WTC11 (cell line): ENCODE measurements around a stretch of chr14.

DNA sequence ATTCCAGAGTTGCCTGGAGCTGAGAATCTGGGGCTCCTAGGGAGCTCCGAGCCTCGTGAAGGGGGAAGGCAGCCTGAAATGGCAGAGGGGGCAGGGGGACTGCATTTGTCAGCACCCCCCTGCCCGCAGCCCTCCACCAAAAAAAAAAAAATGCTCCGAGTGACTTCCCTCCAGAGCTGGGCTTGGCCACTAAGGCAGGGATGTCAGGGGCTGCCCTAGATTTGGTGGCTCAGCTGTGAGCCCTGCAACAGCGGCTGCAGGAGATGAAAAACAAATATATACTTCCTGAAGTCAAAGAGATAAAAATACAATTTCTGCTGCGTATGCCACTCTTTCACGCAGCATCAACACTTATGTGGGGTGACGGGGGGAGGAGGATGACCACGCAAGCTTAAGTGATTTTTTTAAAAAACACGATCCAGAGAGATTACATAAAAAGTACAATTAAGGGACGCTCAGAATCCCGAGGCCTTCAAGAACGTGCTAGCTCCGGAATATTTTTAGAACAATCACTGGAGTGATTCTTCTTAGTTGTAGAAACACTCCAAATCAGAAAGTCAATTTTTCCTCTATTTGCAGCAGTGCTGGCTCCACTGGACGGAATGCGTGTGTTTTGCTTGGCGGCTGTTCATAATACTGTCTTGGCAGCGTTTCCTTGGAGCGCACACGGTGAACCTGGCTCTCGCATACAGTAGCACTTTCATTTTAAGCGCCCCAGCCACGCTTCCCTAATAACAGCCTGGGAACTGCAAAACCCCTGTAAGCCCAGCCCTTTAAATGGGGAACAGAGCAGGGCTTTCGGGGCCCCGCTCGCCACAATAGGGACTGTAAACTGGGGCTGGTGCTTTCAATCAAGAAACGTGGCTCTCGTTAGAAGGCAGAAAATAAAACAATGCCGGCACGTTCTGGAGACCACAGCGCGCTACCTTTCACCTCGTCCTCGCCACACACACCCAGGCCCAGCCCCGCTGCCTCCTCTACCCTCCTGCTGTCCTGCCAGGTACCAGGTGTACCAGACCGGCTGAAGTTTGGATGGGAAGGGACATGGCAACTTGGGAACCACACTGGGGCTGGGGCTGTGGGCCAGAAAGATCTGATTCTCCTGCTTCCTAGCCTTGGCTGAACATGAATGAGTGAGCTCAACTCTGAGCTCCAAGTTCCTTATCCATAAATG is 80.0 kb downstream of the BCL11B start:
- PRO-cap: no peak

DNA sequence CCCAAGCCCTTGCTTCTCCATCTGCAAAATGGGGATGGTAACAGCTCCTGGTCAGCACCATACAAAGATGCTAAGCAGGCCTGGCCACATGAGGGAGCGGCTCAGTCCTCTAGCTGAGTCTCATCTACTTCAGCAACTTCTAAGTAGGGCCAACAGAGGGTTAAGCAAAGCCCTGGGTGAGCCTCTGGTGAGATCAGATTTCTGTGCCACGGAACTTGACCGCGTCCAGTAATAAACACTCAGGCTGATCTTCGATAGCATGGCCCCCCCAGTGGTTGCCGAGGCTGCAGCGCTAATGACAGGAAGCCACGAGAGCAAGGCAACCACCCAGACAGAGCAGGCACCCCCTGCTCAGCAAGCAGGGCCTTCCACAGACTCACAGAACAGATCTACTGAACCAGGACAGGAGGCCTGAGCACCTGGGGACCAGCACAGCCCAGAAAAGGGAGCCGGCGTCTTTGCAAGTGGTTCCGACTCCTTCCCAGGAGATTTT is 42.4 kb downstream of the BCL11B start:
- PRO-cap: no peak

- PRO-cap: no peak
These were observed 39.3 kb downstream of the BCL11B start for GRCh38 chr14:99232580-99233180.

GRCh38 chr14:99240995-99241693 is 30.9 kb downstream of the BCL11B start:
- PRO-cap: no peak

DNA sequence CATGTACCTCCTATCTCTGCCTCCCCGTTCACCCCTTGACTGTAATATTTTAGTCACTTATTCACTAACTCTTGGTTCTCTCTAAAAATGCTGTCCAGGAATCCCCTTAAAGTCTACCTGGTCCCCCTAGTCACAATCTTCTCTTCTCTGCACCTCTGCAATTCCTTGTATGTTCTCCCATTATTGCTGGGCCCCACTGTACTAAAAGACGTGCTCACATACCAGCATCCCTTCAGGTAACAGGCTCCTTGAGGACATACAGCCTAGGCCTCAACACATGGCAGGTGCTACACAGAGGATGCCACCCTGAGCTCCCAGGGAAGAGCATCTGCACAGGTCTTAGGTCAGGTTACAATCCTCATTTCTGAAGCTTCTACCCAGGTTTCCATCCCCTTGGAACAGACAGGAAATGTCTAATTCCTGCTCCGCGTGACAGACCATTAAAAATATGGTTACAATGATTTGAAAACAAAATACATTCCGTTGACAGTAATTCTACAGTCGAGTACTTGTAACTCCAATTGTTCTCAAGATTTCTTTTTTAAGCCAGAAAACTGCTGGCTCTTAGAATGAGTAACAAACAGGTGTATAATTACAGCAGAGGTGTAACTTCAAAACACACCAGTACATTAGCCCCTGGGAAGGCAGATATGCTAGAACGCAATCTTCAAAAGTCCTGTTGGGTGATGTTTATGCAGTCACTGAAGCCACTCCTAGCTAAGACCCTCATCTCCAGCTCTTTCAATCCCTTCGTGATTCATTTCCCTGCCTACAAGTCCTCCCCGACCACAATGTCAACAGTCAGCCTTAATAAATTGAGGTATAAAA is 11.8 kb downstream of the SETD3 start:
- PRO-cap: no peak

GRCh38 chr14:99511461-99512576 is 30.6 kb downstream of the CCNK start:
- PRO-cap: no peak

- PRO-cap: no peak
These were observed 58.9 kb downstream of the CCDC85C start for GRCh38 chr14:99544896-99545657.

DNA sequence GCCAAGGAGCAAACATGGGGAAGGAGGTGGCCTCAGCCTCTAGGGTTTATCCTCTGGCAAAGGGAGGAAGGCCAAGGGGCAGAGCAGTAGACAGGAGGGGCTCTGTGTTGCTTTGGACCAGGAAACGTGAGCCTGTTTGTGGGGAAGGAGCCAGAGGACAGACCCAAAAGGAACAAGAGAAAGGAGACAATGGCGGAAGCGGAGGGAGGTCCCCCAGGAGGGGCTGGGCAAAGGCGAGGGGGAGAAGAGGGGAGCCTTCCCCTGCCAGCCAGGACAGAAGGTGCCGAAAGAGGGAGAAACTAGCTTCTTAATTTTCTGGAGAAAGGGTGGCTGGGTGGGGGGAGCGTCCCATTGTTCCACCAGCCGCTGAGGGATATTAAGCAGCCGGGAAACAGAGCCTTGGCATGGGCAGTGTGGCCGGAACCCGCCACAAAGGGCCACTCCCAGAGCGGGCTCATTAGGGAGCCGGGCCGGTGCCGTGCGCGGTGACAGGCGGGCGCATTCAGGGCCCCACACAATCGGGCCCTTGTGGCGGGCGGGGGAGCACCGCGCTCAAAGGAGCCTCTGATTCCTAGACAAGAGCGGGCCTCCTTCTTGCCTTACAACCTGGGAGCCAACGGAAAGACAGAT is 11.2 kb downstream of the CCDC85C start:
- PRO-cap: no peak

DNA sequence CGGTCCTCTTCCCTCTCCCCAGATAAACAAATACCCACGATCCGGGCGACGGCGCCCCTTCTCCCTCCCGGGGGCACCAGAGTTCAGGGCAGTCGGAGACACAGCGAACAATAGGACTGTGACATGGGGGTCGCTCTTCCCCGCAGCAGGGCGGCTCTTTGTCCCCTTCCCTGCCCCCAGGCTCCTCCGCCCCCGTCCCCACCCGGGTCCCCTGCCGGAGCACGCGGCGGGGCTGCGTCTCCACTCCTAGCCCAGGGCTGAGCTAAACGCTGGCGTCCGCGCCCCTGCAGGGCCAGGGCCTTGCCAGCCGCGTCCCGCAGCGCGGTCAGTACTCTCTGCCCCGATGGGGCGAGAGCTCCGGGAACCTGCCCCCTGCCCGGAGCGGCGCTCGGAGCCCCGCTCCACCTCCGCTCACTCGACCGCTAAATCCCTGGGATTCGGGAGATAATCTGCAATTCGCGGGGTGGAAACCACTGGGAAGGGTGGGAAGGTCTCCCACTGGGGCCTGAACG is 767 bp upstream of the CCDC85C start:
- PRO-cap: bidirectional peak, plus-strand start at position 328 of the sequence, minus-strand start at position 264 of the sequence

DNA sequence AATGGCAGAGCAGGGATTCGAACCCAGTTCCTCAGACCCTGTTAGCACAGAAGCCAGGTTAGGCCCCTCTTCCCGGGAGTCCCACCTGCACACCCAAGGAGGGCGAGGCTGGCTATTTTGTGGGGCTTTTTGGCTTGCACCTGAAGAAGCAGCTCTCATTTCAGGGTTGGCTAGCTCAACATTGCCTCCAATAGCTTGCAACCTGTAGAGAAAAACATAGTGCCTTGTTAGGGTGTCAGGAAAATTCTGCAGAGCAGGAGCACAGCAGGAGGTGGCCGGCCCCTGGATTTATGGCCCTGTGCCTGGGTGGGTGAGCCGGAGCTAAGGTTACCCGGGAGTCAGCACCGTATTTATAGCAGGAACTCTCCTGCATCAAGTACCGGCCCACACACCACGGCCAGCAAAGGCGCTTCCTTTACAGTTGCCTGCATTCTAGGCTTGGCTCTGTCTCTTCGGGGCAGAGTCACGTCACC is 52.9 kb upstream of the EML1 start:
- PRO-cap: no peak

DNA sequence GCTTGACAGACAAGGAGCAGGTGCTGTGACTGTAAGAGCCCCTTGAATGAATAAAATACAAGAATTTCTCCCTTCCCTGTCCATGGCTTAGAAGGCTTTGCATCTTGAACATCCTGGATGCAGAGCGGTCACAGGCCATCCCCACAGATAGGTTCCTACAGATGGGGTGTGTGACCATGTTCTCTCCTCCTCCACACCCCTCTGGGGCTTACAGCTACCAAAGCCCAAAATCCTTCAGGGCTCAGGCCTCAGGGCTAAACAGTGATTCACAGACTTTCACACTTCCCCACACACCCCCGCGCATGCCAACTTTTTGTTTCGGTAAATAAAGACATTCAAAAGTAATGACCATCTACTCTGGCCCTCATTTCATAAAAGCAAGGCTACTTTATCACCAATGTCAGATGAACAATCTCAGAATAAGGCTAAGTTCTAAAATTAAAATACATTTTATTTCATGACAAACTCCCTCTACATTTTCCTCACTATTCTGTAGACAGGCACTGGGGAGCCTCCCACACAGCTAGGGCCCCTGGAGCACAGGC is 20.3 kb upstream of the EML1 start:
- PRO-cap: no peak

GRCh38 chr14:99946904-99947449 is 118.2 kb upstream of the EVL start:
- PRO-cap: no peak

DNA sequence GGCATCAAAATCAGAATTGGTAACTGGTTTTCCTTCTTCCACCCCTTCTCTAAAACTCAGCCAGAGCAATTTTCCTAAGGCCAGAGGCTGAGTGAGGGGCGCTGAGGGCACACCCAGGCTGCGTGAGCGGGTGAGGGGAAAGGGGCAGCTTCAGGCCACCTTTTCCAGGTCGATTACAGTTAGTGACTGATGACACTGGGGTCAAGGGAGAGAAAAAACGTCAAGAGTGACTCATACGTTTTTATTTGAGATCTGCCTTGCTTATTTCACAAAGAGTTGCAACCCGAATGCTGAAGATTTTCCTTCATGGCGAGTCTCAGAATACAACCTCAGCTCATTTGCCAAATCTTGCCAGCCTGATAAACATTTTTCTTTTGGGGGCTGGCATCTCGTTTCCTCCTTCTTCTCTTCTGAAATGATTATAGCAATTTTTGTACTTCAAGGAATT is 46.7 kb upstream of the EVL start:
- PRO-cap: no peak

GRCh38 chr14:100065652-100066252 is 530 bp downstream of the EVL start:
- PRO-cap: no peak

DNA sequence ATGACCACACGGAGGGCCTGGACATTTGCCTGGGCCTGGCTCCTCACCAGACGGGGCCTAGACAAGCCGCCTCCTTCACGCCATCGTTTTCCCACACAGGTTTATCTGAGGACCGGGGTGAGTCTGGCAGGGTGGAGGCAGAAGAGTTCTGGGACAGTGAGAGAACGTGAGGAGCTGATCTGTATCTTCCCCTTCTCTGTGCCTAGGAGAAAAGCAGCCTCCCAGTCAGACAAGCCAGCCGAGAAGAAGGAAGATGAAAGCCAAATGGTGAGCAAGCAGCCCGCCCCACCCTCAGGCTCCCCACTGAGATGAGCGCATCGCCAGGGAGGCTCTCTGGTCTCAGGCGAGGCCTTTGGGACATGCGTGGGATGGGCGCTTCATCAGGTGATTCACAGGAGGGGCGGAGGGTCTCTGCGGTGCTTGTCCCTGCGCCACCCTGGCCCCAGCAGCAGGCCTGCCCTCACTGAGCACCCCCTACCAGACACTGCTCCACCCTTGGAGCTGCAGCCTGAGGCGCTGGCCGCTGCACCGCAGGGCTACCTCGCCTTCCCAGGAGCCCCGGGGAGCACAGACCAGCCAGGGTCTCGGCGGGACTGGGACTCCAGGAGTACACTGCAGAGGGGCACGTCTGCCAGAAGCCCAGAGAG is 26.8 kb downstream of the DEGS2 start:
- PRO-cap: no peak

GRCh38 chr14:100140359-100141403 is 18.8 kb downstream of the DEGS2 start:
- PRO-cap: no peak

DNA sequence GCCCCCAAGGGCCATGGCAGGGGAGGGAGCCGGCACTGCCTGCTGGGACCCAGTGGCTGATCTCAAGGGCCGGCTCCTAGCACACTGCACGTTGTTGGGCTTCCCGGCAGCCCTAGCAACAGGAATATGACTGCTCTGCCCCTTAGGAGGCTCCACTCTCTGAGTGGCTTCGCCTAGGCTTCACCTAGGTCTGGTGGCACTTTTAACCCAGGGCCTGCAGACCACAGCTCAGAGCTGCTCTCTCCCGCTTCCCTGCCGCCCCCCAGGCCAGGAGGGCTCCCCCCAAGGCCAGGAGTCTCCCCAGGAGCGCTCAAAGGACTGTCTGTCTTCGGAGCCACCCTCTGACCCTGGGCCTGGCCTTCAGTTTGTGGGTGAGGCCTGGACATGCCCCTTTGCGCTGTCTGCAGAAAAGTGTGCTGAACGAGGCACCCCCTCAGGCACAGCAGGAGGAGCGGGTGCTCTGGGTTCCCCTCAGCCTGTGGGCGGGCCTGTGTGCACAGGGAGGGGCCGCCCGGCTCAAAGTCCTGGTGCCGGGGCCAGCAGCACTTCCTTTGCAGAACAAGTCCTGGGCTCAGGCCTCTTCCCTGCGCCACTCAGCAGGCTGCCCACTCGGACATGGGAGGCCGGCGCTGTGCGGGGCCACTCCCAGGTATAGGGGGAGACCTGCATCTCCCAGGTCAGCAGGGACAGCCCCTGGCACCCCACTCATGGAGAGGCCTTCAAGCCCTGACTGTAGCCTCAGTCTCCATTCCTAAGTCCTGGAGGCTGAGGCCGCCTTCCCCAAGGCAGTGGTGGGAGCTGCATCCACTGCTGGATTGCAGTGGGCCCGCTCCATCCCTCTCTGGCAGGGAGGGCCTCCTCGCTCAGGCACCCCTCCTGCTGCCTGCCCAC is 14.4 kb downstream of the DEGS2 start:
- PRO-cap: no peak

- PRO-cap: no peak
These were observed 28.1 kb upstream of the DEGS2 start for GRCh38 chr14:100187414-100187991.

DNA sequence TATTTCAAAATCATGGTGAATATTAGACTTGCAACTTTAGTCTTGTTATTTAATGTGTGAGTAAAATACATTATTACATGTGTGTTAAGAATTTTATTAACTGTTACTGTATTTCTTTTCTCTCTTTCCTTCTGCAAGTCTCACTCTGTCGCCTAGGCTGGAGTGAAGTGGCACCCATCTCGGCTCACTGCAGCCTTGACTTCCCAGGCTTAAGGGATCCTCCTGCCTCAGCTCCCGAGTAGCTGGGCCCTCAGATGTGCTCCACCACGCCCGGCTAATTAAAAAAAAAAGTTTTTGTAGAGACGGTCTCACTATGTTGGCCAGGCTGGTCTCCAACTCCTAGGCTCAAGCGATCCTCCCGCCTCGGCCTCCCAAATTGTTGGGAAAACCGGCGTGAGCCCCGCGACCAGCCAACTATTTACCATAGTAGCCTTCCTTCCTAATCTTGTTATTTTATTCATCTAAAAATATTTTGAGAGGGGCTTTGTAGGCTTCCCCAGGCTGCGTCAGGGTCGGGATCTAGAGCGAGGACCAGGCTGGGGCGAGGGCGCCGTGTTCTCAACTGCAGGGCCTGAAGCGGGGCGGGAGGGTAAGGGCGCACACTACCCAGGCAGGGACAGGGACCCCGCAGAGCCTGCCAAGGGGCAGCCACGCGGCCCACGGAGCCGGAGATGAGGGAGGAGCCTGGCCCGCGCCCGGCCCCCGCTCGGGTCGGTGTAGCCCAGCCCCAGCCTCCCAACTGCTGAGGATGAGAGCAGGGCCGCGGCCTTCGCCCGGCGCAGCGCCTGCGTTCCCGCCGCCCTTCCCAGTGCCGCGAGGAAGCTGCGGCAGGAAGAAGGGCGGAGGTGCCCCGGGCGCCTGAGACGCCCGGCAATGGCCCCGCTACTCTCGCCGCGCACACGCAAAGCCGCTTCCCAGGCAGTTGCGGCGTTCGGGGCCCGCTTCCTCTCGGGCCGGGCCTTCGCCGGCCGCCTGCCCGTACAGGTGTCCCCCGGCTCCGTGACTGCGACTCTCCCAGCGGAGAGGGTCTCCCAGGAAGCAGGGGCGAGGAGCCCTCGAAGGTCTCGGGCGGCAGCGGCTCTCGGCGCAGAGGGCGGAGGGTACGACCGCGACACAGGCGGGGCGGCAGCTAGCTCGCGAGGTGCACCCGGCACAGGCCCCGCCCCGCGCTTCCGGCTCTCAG is 25.1 kb upstream of the YY1 start:
- PRO-cap: bidirectional peak, plus-strand start at position 630 of the sequence, minus-strand start at position 560 of the sequence; bidirectional peak, plus-strand start at position 738 of the sequence, minus-strand start at position 744 of the sequence; bidirectional peak, plus-strand start at position 815 of the sequence, minus-strand start at position 810 of the sequence; bidirectional peak, plus-strand start outside the sequence, minus-strand start at position 1,115 of the sequence

DNA sequence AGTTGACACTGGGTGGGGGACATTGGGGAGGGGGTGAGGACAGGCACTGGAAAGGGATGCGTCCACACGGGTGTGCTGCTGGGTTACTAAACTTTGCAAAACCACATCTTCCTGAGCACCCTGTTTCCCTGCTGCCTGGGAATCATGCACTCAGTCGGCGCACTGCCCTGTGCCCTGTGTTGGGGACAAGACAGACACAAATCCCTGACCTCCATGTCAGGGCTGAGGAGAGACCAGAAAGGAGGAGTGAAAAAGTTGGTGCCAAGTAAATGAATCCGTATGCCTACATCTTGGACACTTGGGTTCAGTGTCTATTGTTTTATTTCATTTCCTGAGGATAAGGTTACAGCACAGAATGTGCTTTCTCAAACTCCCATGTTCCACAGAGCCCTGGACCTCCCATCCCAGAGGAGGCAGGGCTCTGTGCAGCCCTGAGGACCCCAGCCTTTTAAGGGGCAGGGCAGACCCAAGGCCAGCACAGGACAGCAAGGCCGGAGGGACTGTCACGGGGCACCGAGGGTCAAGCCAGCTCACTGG is 3.0 kb upstream of the SLC25A29 start:
- PRO-cap: no peak